Hair follicular keratinocyte (primary cell): ENCODE measurements around the gene EPHA4.

- RAMPAGE, long total RNA, result no peak
These were observed at the start of gene EPHA4 for GRCh38 chr2:221572063-221572368. Gene EPHA4 (minus strand): TSS chr2:221572304.

DNA sequence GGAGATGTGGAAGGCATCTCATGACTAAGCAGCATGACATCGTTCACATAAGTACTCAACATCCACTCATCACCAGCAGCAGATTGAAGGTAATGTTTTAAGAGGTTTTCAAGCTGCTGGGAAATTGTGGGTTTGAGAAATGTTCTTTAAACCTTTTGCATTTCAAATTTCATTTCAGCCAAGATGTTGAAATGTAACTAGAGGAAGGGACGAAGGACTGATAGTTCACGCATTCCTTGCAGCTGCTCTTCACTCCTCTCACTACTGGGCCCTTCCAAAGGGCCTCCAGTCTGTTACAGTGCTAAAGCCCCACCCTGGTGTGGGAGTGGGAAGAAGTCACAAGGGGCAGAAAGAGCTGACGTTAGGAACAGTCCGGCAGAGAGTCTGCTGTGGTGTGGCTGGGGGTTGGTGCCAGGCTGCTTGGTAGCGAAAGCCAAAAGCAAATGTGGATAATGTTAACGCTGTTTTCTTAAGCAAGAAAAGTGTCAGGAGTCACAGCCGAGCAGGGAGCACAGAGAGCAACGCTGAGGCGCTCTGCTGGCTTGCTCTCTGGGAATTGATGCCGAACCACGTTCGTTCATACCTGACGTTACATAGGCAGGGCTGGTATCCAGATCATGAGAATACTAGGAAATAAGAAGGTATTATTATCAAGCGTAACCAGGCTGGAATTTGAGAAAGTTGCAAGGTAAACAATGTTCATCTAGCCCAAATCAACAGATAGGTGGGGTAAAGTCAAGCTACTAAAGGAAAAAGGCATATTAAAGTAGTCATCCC, 324.7 kb upstream of the EPHA4 start:
- RAMPAGE, long total RNA, result no peak

DNA sequence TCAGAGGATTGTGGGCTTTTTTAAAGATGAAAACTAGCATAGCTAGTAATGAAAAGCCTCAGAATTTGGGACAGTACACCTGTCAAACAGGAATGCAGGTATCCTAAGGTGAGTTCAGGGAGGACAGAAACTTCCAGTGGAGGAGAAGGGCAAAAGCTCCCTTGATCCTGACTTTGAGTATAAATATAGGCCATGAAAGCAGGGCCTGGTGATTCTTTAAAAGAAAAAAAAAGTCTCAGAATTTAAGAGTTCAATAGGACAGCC, 63.3 kb downstream of the PAX3 start:
- RAMPAGE, long total RNA, result no peak

- RAMPAGE, long total RNA, result no peak
These were observed 28.2 kb downstream of the SGPP2 start for GRCh38 chr2:222452364-222453055.

DNA sequence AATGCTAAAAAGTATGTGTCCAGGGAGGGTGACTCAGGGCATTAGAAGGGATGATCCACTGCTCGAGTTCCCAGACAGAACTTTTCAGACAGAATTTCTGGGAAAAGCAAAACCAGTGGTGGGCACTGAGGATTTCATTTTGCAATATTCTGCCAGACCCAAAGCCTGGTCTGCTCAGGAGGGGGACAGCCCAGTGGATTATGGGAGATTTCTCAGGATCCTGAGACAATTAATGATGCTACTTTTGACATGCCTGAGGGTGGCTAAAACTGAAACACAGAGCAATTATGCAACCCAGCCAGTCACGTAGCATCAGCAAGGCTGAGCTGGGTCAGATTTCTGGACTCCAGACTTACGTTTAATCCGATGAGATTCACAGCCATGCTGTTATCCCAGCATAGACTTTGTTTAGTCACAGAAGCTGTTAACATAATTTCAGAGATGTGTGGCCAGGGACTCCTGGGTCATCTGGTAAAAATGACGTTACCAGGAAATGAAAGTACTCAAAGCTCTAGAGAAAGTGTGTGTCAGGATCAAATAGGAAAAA, 4.6 kb upstream of the KCNE4 start:
- RAMPAGE, long total RNA, result no peak

GRCh38 chr2:223050711-223051674, 997 bp upstream of the KCNE4 start:
- RAMPAGE, long total RNA, result no peak

- RAMPAGE, long total RNA, result no peak
These were observed 132.8 kb downstream of the SCG2 start for GRCh38 chr2:223469260-223469776.

DNA sequence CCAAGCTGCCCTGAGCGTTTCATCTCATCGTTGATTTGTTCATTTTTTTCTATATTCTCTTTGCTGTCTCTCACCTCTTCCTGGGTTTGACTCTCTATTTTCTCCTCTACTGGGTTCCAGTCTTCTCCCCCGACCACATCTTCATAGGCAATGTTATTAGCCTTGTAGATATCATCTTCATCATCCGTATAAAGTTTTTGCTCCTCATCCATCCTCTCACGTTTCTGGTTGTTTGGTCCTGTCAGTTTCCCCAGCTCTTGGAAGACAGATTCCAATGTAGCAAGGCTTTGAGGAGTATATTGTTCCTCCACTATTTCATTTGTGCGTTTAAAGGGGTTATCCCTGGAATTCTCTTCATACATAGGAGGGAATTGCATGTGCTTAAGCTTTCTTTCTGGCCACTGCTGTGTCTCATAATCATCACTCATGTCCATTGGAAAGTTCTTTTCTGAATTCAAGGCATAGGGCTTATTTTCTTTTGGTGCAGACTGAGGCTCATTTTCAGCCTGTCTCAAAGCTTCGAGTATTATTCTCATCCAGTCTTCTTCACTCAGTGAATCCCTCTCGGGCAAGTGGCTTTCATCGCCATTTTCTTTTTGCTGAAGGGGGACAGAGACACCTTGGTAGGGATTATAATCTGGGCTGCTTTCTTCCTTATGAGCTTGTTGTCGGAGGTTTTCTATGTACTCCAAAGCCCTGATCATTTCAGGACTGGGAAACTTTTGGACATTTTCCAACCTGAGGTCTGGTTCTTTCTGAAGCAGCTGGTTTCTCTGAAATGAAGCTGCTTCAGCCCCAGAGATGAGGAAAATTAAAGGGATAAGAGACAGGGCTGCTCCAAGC, 3.5 kb downstream of the SCG2 start:
- RAMPAGE, long total RNA, result no peak

DNA sequence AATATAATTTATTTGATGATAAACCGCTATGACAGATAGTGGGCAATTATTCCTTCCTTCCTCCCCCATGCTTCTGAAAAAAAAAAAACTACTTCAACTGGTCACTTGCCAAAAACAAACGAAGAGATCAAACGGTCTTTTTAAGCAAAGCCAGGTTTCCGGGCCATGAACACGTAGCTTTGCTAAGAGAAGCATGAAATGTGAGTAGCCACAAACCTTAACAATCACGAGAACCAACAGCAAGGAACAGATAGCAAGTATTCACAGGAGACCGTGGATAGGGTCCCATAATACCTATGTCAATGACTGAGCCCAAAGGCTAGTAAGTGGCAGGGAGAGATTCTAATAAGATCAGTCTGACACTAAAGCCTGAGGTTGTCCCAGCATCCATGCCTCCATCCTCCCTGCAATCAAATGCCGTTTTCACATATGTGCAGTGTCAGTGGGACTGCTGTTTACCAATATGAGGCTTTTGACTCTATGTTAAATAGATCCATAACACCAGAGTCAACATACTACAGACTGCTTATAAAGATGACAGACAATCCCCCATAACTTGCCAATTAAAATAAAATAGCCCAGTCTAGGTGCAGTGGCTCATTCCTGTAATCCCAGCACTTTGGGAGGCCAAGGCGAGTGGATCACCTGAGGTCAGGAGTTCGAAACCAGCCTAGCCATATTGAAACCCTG, 21.0 kb downstream of the AP1S3 start:
- RAMPAGE, long total RNA, result no peak

- RAMPAGE, long total RNA, result no peak
These were observed 4.0 kb upstream of the AP1S3 start for GRCh38 chr2:223841255-223841949.

- RAMPAGE, long total RNA, result no peak
These were observed 33.2 kb upstream of the SERPINE2 start for GRCh38 chr2:224072217-224072662.

DNA sequence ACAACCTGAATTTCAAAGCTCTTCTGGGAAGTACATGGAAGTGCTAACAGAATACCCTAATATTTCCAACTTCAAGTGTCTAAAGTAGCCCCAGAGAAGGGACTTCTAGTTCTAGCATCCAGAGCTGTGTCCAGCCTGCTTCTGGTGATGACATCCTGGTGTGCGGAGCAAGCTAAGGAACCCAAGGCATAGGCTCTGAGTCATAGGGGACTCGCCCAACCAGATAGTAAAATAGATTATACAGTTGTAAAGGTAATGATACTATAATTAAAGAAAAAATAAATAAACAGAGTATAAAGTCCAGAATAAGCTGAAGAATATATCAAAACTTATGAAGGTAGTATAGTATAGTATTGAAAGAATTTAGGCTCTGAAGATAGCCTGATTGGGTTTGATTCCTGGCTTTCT, 108.1 kb upstream of the SERPINE2 start:
- RAMPAGE, long total RNA, result no peak

DNA sequence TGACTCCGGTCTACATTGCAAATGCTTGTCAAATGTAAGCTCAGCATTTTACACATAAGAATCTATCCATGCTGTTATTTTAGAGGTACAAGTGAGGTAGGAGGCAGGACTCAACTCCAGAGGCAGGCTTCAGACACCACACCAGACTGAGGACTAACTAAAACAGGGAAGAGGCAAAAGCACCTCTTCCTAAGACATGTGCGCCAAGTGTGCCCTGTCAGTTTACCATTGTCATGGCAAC, 160.2 kb downstream of the FAM124B start:
- RAMPAGE, long total RNA, result no peak

GRCh38 chr2:224268293-224268851, 133.5 kb downstream of the FAM124B start:
- RAMPAGE, long total RNA, result no peak

DNA sequence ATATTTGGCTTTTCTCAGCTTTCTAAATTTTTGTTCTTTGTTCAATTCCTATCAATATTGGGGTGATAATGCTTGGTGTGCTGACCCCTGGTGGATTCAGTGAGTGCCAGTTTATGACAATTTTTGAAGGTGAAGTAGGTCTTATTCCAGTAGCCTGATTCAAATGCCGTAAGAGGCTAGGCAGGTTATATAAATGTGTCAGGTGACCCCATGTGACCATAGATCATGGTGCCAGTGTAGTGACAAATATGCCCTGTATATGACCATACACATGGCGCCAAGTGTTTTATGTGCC, 47.6 kb upstream of the FAM124B start:
- RAMPAGE, long total RNA, result no peak

DNA sequence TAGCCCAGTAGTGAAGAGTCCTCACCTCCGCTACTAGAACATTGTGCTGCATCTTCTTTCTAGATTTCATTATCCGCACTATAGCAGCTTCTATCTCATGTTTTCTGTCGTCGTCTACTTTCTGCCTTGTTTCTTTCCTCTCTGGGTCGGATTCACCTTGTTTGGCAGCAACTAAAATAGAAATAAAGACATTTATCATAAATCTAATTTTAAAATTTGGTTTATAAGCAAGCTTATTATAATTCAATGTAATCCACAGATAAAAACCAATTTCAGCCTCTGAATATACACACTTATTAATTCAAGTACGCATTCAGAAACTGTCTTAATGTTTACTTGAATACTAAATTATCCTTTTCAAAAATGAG, 76.3 kb upstream of the FAM124B start:
- RAMPAGE, long total RNA, result no peak

DNA sequence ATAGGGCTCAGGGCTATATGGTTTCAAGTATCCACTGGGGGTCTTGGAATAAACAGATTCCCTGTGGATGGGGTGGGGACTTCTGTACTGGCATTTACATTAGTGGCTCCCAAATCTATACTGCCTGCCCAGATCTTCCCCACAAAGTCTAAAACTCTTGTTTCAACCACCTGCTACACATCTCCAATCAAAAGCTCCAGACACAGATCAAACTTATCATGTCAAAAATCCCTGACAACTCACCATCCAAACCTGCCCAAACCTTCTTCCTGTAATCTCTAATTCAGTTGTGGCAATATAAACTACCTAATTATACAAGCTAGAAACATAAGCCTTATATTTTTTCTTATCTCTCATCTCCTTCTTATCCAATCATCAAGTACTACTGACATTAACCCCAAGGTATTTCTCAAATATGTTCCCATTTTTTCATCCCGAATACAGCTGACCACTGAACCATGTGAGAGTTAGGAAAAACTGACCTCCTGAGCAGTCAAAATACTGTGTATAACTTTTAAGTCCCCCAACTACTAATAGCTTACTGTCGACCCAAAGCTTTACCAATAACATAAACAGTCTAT, 20.5 kb downstream of the CUL3 start:
- RAMPAGE, long total RNA, result no peak

GRCh38 chr2:224763114-224763508, 46.9 kb upstream of the CCDC195 start:
- RAMPAGE, long total RNA, result no peak

GRCh38 chr2:225894421-225895005, 495.0 kb downstream of the NYAP2 start:
- RAMPAGE, long total RNA, result no peak

DNA sequence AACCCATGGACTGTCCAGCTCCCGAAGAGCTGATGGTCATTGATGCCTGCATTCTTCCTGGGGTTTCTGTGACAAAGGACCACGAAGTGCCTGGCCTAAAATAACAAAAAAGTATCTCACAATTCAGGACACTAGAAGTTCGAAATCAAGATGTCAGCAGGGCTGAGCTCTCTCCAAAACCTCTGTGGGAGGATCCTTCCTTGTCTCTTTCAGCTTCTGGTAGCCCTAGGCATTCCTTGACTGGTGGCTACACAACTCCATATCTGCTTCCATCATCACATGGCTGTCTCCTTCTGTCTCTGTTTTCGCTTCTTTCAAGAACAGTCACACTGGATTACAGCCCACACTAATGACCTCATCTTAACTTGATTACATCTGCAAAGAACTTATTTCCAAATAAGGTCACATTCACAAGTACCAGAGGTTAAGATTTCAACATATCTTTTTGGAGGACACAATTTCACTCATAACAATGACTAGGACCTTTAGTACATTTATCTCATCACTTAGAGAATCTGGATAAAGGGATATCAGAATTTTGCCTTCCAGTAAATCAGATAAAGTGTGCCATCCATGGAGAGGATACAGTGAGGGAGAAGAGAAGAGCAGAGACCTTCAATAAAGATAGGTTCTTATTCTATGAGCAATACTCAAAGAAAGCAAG, 275.2 kb downstream of the IRS1 start:
- RAMPAGE, long total RNA, result no peak